SK-N-MC (cell line): ENCODE data around the gene CABP4.

DNA sequence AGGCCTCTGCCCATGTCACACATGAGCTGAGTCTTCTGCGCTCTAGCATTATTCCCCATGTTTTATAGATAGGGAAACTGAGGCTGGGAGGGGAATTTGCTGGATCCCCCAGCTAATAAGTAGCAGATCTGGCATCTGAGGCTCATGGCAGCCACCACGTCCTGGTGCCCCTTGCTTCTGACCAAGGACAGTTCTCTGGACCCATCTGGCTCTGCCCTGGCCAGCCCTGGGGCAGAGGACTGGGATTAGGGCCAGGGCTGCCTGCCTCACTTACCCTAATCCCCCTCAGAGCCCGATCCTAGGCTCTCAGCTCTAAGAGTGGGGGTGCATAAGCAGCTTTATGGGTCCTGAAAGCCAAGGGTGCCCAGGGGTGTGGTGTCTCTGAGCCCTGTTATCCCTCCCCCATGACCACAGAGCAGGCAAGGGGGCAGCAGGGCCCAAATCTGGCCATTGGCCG is at the start of gene CABP4:
CABP4 (plus strand) TSS at position 335 of the 457 bp plus-strand sequence.
- RRBS = no CpG with 5 or more reads among the region's 4 CpGs

- RRBS = no CpG with 5 or more reads among the region's 29 CpGs
Measured at GRCh38 chr11:67491682-67492486, 9.1 kb downstream of the AIP start.

DNA sequence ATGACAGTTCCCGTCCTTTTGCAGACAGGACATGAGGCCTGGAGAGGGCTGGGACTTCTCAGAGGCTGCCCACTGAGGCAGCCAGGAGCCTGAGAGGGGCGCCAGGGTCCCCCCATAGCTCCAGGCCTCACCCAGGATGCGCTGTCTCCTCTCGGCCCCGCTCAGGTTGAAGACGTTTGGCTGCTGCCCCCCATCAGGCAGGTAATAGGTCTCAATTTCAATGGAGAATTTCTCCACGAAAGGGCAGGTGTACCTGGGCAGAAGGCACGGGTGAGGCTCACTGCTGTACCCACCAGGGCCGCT is 3.1 kb downstream of the PITPNM1 start:
- RRBS = no CpG with 5 or more reads among the region's 9 CpGs

DNA sequence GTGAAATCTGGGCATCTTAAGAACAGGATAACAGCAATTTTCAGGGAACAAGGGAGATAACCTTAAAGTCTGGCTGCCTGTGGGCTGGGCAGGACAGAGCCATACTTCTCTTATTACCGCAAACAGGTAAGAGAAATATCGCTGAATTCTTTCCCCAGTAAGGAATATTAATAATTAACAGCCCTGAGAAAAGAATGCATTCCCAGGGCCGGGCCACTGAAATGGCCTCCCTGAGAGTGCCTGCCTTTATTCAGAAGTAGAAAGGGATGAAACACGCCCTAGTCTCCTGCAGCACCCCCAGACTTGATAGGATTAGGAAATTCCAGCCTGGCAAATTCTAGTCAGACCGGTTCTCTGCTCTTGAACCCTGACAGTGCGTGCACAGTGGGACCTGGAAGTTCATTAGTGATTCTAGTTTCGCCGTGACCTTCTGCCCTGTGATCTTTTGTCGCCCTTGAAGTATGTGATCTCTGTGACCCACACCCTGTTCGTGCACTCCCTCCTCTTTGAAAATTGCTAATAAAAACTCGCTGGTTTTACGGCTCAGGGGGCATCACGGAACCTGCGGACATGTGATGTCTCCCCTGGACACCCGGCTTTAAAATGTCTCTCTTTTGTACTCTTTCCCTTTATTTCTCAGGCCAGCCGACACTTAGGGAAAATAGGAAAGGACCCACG is 2.2 kb upstream of the GSTP1 start:
- RRBS = no CpG with 5 or more reads among the region's 17 CpGs

- RRBS = under 1% methylated on average over 18 of the region's 44 CpGs
Measured at GRCh38 chr11:67583947-67584598, 461 bp downstream of the GSTP1 start.

DNA sequence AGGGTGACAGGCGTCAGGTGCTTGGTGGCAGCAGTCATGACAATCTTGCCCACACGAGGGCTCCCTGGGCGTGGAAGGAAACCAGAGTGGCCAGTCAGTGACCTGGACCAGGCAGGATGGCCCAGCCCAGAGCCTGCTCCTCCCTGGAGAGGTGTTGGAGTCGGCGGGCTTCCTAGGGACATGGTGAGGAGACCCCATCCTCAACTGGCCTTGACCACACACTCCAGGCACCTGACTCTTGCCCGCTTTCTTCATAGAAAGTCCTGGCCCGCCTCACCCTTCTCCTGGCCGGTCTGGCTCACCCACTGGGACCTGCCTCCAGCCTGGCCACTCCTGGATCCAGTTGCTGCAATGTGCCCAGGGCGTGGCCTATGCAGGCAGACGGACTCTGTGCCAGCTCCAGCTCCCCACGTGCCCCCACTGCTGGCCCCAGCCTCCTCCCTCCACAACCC is 8.8 kb downstream of the ALDH3B2 start:
- RRBS = no CpG with 5 or more reads among the region's 11 CpGs

- RRBS = no CpG with 5 or more reads among the region's 52 CpGs
Measured at GRCh38 chr11:67731873-67732671, 57.6 kb upstream of the ALDH3B2 start.

DNA sequence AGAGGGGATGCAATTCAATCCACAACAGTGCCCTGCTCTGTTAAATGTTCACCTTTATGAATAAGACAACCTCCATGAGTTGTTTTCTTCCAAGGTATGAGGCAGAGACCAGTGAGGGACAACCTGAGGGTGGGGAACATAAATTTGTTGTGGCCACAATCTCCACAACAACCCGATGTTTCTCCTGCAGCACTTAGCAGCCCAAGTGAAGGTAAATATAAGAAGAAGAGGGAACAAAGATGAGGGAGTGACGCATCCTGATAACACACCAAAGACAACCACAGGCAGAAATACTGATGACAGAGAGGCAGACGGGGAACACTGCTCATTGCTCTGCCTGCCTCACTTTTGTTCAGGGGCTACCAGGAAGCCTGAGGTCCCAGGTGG is 104.7 kb upstream of the ALDH3B2 start:
- RRBS = no CpG with 5 or more reads among the region's 3 CpGs

- RRBS = no CpG with 5 or more reads among the region's 13 CpGs
Measured at GRCh38 chr11:67848441-67848971, 155.4 kb downstream of the UNC93B1 start.

DNA sequence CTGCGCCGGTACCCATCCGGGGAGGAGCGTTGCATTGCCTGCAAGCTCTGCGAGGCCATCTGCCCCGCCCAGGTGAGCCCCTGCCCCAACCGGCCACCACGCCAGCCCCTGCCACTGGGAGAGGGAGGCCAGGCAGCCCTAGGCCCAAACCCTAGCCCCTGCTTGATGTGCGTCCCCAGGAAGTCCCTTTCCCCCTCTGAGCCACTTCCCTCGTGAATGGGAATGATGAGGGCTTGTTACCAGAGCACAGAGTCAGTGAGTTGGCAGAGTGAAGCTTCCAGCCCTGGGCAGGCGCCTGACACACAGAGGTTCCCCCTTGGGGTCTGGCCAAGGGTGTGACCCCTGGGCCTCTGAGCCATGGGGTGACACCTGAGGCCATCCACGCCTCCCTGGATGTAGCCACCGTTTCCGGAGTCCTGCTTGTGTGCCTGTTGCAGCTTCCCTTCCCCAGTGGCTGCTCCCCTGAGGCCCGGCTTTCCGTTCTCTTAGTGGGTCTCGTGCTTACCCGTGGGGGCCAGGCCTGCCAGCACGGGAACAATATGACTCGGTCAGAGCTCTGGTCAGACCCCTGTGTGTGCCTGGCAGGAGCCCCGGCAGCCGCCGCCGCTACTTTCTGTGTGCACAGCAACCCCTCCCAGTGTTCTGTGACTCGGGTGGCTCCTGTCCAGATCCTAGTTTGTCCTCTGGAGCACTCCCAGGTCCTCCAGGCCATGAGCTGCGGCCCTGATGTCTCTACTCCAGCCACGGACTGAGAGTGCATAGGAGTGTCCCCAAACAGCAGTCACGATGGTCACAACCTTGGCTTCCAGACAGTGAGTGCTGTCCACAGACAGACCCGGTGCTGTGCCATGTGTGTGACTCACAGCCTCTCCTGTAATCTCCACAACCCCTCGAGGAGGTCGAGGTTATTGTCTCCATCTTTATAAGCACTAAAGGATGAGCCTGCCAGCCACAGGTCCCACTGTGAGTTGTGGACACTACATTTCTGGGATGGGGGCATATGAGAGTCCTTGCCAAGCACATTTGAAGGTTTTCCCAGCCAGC is 3.1 kb downstream of the NDUFS8 start:
- RRBS = 97% methylated on average over 9 of the region's 31 CpGs

- RRBS = no CpG with 5 or more reads among the region's 9 CpGs
Measured at GRCh38 chr11:68099296-68100011, 21.7 kb downstream of the CHKA start.

- RRBS = no CpG with 5 or more reads among the region's 6 CpGs
Measured at GRCh38 chr11:68170678-68171275, 42.3 kb downstream of the KMT5B start.

DNA sequence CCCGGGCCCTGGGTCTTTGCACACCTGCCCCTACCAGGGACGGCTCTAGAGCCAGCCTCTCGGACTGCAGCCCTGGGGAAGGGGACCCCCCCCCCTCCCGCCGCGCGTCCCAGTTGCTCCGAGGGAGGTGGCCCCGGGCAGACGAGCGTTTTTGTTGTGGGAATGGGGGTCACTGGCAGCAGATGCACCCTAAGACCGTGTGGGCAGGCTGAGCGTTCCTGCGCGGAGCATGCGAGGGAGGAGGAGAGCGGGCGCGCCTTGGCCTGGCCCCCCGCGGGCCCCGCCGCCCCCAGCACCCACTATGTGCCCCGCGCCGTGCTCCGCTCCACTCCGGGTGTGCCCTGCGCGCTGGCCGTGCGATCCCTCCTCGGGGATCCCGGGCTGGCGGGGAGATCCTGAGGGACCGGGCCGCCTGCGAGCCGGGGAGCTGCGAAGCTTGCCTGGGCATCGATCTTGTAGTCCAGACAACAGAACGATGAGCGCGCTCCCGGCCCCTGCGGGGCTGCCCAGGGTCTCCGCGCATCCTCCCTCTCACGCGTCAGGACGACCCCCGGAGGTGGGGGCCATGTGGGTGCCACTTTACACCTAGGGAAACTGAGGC is 1.1 kb upstream of the KMT5B start:
- RRBS = 15% methylated on average over 21 of the region's 52 CpGs

DNA sequence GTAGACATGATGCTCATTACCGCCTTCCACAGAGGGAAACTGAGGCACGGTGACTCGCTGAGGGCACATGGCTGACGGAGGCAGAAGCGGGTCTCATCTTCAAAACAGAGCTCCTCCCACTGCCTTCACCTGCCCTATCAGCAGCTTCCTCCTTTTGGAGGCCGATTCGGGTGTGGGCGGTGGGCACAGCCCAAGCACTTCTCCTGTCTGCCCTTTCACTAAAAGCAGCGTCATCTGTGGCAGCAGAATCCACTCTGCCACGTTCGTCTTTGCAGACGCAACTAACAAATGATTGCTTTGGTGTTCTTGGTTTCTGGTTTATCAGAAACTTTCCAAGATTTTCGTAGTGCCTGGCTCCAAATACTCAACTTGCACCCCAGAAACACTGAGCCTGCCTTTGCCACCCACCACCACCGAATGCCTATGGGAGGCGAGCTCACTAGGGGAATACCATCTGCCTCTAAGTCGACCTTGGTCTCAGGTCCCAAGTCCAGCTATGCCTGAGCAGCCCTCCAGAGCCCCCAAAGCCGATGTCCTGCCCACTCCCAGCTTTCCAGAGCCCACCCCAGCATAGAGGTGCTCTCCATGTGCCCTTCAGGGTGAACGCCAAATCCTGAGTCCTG is 2.2 kb upstream of the KMT5B start:
- RRBS = no CpG with 5 or more reads among the region's 18 CpGs

DNA sequence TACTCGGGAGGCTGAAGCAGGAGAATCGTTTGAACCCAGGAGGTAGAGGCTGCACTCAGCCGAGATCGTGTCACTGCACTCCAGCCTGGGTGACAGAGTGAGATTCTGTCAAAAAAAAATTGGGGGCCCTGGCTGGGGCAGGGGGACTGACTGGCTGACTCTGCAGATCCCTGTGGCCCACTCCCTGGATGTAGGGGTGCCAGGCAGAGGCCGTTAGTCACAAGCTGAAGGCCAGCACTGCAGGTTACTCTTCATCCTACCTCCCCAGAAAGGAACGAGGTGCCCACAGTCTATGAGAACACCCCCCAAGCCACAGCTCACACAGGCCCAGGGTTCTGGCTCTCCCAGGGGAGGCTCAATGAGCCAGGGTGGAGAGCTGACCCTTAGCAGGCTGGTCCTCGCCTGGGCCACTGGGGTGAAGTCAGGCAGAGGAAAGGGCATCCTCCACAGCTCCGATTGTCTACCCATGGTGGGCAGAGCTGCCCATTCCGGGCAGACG is 12.6 kb downstream of the C11orf24 start:
- RRBS = no CpG with 5 or more reads among the region's 10 CpGs

GRCh38 chr11:68321726-68322121 is 9.3 kb downstream of the LRP5 start:
- RRBS = no CpG with 5 or more reads among the region's 7 CpGs

GRCh38 chr11:68342317-68343352 is 30.2 kb downstream of the LRP5 start:
- RRBS = 14% methylated on average over 5 of the region's 22 CpGs

DNA sequence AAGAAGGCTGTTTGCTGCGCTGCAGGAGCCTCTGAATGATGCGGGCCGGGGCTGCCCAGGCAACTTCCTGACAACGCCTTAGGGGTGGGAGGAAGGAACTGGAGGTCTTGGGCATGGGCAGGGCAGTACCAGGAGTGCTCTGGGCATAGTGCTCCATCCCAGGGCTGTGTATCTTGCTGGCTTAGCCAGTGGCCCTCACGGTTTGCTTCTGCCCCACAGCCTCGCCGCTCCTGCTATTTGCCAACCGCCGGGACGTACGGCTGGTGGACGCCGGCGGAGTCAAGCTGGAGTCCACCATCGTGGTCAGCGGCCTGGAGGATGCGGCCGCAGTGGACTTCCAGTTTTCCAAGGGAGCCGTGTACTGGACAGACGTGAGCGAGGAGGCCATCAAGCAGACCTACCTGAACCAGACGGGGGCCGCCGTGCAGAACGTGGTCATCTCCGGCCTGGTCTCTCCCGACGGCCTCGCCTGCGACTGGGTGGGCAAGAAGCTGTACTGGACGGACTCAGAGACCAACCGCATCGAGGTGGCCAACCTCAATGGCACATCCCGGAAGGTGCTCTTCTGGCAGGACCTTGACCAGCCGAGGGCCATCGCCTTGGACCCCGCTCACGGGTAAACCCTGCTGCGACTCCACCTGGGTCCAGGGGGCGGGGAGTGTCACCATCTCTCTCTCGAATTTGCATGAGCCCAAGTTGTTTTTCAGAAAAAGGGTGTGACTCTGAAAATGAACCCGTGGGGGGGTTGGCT is 35.4 kb downstream of the LRP5 start:
- RRBS = 94% methylated on average over 8 of the region's 42 CpGs

GRCh38 chr11:68370462-68371283 is 58.3 kb downstream of the LRP5 start:
- RRBS = no CpG with 5 or more reads among the region's 19 CpGs

DNA sequence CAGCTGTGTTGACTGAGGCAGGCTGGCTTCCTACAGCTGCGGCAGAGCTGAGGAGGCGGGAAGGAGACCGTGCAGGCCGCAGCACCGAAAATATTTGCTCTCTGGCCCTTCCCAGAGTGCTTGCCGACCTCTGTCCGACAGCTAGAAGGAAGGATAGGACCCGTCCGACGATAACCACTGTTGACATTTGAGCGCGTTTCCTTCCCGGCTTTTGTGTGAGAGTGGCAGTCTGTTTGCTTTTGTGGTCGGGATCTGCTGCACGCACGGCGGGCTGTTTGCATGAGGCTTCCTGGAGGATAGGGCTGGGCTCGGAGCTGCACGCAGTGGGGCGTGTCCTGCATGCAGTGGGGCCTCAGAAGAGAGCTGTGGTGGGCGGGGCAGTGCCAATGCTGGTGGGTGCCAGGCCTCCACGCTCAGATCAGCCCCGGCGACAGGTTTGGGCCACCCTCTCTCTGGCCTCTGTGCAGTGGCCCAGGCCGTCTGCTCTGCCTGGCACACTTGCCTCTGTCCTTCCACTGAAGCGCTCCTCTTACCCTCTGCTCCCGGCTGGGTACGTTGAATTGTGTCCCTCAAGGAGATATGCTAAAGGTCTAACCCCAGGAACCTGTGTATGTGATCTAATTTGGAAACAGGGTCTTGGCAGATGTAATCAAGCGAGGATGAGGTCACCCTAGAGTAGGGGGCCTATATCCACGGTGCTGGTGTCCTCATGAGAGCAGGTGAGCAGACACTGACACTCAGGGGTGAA is 68.1 kb downstream of the LRP5 start:
- RRBS = no CpG with 5 or more reads among the region's 30 CpGs